BJ (cell line): ENCODE measurements around a stretch of chr2.

GRCh38 chr2:97103283-97103728 lies 8.6 kb upstream of the FAHD2B start:
- CAGE, long polyA plus RNA, result no peak
- RRBS, result no CpG with 5 or more reads among the region's 4 CpGs

DNA sequence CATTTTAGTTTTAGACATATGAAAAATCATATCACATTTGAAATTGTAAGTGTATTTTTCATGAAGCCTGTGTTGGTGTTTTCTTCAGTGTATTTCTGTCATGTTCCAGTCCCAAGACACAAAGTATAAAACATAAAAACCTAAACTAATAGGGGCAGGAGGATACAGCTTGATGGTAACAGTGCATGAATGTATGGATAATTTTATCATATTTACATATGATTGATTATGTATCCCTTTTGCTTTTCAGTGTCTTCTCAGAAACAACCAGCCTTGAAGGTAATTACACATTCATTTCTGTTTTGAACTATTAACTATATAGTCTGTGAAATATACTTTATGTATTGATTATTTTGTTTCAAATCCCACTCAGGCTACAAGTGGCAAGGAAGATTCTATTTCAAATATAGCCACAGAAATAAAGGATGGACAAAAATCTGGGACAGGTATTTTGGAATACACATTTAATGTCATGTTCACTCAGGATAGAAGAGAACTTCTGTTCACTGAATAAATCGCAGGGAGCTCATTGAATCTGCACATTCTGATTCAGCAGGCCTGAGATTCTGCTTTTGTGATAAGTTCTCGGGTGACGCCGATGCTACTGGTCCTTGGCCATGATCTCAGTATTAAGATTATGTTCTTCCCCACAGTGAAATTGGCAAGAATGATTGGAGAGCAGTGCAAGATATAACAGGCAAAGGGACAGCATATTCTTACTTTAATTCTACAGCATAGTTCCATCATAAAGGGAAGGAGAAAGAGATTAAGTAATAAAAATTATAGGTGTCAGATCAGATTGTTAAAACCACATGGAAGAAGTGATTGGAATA lies 29.7 kb downstream of the ANKRD36 start:
- CAGE, long polyA plus RNA, result no peak
- RRBS, result no CpG with 5 or more reads among the region's 4 CpGs

- CAGE, long polyA plus RNA, result no peak
- RRBS, result no CpG with 5 or more reads among the region's 9 CpGs
Measured at GRCh38 chr2:97192807-97193518, 80.0 kb downstream of the ANKRD36 start.

DNA sequence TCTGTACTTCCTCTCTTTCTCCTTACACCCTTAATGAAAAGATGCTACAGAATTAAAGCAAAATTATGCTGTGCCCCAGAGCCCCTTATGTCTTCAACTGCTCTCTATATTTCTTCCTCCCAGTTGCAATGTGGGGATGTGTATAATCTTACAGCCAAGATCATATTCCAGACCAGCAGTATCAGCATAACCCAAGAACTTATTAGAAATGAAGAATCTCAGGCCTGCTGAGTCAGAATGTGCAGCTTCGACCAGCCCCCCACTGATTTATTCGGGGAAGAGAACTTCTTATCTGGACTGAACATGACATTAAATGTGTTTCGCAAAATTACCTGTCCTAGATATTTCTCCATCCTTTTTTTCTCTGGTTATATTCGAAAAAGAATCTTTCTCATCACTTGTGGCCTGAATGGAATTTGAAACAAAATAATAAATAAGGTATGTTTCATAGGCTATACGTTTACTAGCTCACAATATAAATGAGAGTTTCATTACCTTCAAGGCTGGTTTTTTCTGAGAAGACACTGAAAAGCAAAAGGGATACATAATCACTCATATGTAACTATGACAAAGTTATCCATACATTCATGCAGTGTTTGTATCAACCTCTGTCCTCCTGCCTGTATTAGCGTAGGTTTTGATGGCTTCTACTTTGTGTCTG lies 38.6 kb downstream of the ANKRD36B start:
- CAGE, long polyA plus RNA, result no peak
- RRBS, result no CpG with 5 or more reads among the region's 6 CpGs

- CAGE, long polyA plus RNA, result no peak
- RRBS, result no CpG with 5 or more reads among the region's 3 CpGs
Measured at GRCh38 chr2:97811078-97811762, 97.8 kb downstream of the ZAP70 start.

GRCh38 chr2:97851226-97851876 lies 138.0 kb downstream of the ZAP70 start:
- CAGE, long polyA plus RNA, result no peak
- RRBS, result no CpG with 5 or more reads among the region's 4 CpGs

DNA sequence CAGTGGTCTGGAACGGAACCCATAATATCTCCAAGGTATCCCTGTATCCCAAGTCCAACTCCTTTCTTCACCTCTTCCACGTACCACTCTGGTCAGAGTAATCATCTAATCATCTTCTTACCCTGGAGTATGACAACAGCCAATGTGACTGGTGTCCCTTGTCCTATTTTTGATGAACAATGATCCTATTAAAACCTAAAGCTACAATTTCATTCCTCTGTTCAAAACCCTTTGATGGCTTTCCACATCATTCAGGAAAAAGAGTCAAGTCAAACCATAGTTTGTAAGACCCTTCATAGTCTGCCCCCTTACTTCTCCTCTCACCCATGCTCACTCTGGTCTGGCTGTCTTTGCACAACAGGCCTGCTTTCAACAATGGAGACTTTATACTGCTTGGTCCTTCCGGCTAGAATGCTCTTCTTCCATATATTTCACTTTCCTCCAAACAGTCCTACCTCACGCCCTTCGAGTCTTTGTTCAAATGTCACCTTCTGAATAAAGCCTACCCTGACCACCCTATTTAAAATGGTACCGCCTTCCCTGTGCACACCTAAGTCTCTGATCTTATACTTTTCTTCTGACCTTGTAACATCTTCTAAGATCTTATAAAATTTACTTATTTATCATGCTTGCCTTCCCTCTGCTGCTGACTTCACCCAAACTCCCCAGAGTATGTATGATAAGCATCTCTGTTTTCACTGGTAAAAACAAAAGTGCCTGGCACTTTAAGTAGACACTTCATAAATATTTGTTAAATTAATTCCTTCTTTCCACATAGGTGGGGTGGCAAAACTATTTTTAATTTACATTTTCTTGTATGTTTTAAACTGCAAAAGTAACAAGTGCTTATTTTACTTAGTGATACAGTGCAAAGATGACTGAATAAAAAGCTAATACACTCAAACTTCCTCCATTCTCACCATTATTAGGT lies 141.1 kb downstream of the TMEM131 start:
- CAGE, long polyA plus RNA, result no peak
- RRBS, result no CpG with 5 or more reads among the region's 6 CpGs

DNA sequence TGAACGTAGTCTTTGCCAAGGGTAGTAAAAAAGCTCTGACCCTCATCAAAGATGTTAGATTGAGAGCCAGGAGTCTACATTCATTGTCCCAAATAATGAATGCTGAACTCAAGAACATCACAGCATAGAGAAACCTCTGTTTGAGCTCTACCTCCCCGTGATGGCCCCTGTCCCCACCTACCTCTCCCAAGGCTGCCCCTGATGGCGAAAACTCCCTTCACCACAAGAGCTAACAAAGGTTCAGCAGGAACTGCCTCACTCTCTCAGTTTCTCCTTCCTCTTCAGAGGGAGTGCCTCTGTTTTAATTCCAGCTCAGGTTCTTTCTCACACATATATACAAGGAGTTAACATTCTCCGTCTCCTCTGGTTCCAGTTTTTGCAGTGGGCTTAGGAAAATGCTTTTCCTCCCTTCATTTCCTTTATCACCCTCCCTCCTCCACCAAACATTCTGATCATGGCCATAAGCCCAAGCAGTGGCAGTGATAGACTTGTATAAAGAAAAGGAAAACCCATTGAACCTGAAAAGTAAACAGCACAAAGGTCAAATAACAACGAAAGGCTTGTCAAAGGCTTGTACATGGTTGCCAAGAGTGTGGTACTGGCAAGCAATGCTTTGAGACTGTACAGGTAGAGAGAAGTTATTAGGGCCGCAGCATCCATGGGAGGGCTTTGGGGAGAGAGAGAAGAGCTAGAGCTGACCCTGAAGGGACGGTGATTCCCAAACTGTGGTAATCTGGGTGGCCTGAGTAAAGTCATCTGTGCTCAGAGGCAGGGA lies 2.3 kb upstream of the VWA3B start:
- CAGE, long polyA plus RNA, result no peak
- RRBS, result no CpG with 5 or more reads among the region's 7 CpGs

- CAGE, long polyA plus RNA, result no peak
- RRBS, result no CpG with 5 or more reads among the region's 14 CpGs
Measured at GRCh38 chr2:98133987-98134658, 47.2 kb downstream of the VWA3B start.

GRCh38 chr2:98460715-98461583 lies 16.3 kb downstream of the INPP4A start:
- CAGE, long polyA plus RNA, result no peak
- RRBS, result no CpG with 5 or more reads among the region's 10 CpGs

GRCh38 chr2:98505962-98506463 lies 61.4 kb downstream of the INPP4A start:
- CAGE, long polyA plus RNA, result no peak
- RRBS, result no CpG with 5 or more reads among the region's 6 CpGs

DNA sequence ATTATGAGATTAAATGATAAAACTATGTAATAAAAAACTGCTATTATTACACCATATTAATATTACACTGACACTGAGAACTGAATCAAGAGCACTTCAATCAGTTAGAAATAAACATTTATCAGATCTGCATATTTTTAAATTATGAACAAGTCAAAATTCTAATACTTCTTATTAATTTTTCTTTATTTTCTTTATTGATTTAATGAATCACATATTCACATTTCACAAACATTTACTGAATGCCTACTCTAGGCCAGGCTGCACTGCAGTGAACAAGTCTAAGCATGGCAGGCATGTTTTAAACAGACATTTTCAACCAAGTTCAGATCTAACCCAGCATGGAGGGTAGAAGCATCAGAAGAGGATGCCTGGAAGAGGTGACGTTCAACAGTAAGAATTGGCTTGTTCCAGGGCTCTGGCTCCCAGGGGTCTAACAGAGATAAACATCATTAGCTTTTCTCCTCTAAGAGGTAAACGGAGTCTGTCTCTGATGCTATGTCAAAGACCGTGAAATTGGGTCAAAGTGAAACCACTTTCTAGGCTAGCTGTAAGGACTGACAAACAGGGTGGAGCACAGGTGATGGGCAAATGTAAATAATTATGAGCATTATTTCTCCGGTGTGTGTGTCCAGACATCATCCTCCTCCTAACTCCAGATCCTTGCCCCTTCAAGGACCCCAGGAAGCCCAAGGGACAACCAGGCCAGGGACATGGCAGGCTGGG lies 50.5 kb downstream of the UNC50 start:
- CAGE, long polyA plus RNA, result no peak
- RRBS, result no CpG with 5 or more reads among the region's 4 CpGs

DNA sequence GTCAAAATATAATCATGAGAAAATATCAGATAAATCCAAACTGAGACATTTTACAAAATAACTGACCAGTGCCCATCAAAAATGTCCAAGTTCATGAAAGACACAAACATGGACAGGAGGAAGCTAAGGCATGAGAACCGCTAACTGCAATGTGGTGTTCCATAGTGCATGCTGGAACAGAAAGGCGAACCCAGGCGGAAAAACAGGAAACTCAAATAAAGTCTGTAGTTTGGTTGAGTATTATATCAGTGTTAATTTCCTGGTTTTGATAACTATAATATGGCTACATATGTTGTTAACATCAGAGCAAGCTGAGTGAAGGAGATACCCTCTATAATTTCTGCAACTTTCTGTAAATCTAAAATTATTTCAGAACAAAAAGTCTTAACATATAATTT lies 53.5 kb downstream of the UNC50 start:
- CAGE, long polyA plus RNA, result no peak
- RRBS, result no CpG with 5 or more reads among the region's 3 CpGs

DNA sequence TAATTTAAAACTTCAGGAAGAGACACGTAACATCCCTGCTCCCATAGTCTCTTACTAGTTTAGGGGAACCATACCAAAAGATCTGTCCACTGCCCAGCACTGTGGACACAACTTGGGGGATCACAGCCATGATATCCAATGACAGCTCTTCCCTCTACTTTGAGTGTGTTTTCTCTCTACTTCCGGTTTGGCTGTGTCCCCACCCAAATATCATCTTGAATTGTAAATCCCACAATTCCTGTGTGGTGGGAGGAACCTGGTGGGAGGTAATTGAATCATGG lies 1.5 kb upstream of the MGAT4A start:
- CAGE, long polyA plus RNA, result no peak
- RRBS, result no CpG with 5 or more reads among the region's 2 CpGs

DNA sequence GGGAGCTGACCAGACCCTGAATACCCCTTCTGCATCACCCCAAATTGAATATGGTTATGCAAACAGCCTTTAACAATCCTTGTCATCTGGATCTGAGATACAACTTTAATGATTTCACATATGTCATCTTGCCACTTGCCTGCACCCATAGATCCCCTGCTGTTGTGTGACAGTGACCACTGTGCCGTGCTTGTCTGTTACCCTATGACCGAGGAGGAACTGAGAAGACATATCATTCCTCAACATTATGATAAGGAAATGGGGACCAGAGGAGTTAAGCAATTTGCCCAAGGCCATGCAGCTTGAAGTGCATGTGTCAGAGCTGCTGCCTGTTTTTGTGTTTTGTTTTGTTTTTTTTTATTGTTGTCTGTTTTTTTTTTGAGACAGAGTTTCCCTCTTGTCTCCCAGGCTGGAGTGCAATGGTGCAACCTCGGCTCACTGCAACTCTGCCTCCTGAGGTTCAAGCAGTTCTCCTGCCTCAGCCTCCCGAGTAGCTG lies 29.3 kb upstream of the MGAT4A start:
- CAGE, long polyA plus RNA, result no peak
- RRBS, result no CpG with 5 or more reads among the region's 4 CpGs

DNA sequence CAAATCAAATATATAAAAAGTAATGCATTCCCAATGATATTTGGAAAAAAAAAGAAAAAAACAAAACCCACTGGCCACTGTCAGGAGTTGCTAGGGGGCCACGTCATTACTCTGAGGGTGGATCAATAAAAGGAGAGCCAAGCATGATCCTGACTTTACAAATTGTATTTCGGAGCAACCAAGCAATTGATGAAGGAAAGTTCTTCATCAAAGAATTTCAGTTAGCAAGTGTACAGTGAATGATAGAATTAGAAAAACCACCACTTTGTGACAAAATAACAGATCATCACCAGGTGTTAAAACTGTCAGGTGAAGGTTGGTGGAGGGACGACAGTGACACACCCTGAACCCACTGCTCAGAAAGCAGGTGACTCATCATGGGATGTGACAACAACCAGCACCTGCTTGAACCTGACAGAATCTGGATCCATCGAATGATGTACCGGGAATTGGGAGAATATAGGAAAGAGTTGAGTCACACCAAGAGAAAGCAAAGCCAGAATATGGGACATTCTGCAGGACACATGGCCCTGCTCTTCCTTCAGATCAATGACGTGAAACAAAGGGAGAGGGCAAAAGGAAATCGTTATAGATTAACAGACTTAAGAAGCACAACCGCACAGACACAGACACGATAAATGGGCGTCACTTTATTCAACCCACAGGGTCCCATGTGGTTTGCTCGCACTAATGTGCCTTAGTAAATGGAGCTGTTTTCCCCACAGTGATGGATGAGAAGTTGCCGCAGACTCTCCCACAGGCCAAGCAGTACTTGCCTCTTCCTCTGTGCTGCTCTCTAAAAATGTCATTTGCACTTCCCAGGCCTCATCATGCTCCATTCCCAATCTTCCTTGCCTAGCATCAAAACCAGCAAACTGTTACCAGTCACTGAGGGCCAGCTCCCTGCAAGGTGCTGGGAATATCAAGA lies 100.2 kb downstream of the CRACDL start:
- CAGE, long polyA plus RNA, result no peak
- RRBS, result no CpG with 5 or more reads among the region's 12 CpGs

DNA sequence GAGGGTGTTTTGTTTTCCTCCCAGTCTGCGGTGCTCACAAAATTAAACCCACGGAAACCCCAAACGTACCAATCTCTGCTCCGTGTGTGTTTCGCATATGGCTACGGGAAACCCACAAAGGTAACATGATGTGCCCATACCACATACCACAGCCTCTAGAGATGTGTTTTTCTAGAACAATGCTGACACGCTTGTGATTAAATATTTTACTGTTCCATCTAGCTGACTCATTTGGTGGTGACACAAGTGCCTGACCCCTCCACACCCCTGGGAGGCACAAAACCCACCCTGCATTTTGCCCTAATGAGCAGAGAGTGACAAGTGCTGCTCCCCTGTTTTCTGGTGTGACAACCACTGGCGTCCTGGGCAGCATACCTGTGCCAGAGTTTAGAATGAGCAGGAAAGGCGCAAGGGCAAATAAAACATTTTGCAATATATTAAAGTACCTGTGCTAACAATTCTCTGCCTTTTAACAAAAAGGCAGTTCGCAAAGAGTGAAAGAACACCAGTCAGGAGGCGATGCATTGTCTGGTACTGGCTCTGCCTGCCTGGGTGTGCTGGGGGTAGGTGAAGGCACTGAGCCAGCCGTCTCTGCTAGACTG lies 24.2 kb downstream of the CRACDL start:
- CAGE, long polyA plus RNA, result no peak
- RRBS, result no CpG with 5 or more reads among the region's 12 CpGs

DNA sequence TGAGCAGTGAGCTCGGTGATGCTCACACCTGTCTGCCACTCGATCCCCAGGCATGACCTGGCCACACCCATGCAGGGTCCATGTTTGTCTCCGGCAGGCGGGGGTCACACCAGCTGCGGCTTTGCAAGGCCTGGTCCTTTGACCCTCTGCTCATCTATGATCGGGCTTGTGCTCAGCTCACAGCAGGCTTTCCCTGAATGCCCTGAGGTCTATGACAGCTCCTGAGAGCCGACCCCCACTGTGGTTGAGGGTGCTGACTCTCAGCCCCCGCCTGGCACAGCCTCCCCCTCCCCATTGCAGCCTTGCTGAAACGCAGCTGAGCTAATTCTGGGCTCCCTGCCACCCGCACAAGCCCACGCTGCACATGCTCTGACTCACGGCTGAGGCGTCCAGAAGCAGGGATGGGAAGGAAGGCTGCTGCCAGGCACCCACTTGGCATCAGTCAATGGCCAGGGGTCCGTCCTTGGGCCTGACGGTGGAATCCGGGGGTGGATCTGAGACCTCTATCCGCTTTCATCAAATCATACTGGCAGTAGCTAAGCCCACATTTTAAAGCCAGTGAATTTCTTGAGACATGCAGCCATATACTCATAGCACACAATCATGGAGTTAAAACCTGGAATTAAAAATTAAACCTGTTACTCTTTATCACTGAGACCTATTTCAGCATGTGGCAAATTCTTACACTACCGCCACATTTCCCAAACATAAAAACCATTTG lies 23.5 kb downstream of the CRACDL start:
- CAGE, long polyA plus RNA, result no peak
- RRBS, result no CpG with 5 or more reads among the region's 18 CpGs

DNA sequence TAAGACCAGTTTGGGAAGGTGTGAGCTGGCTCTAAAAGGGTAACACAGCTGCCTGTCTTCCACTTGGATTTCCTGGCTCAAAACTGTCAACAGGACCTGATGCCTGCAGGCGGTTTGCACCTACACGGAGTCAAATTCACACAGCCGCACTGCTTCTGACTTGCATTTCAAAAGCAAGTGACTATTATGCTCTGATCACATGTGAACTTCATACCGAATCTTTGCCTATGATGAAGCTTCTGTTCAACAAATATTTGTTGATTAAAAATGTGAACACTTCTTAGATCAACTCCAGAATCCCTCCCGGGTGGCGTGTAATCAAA lies 909 bp downstream of the CRACDL start:
- CAGE, long polyA plus RNA, result no peak
- RRBS, result no CpG with 5 or more reads among the region's 6 CpGs

DNA sequence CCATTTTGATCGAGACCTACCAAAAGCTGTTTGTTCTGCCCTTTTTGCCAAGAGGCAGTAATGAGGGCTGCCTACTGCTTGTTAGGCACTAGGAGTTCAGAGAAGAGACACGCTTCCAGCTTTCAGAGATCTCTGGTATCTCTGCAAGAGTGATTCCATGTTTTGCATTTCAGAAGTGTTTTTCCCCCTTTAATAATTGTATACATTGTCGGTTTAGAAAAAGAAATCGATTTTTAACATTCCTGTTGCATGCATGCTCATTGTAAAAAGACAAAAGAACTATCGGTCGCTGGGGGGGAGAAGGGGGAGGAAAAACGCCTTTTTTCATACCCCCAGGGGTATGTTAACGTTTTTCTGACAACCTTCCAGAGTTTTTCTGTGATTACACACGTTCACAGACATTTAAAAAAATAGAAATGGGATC lies 756 bp downstream of the MRPL30 start:
- CAGE, long polyA plus RNA, result no peak
- RRBS, result no CpG with 5 or more reads among the region's 9 CpGs